Ovary (tissue), 7 donors: ENCODE data around the gene C21orf58.

GRCh38 chr21:45642326-45643326 is 899 bp upstream of the PCBP3 start:
- PRO-cap, 7 experiments: peak in 7 of 7 experiments; most common plus-strand start chr21:45642763 (in 1); most common minus-strand start chr21:45643034 (in 3)
- RAMPAGE, long total RNA, 2 experiments: no peak in any of the 2 experiments

DNA sequence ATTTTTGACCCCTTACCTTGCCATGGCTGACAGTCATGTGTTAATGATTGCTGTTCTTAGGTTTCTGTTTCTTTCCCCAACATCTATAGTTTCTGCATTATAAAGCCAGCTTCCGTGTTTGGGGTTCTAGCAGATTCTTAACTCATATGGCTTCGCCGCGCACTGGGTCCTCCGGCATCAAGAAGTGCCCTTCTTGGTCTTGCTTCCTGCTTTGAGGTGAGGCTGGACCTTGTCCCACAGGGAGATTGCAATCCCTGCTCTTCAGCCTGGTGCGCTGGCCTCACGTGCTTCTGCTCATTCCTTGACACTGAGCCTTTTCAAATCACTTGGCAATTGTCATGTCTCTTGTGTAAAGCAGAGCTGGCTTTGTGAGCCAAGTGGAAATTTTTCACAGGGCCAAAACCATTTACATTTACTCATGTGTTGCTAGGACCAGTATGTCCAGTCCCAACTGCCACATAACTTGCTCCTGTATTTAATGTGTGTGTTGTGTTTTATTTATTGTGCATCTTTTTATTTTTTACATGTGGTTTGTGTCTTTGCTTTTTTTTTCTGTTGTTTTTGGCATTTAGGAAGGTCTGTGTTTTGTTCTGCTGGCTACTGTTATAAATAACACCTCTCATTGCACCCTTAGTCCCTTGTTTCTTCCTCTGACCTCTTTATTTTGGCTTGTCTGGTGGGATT is 134.9 kb upstream of the COL6A1 start:
- PRO-cap, 7 experiments: no peak in any of the 7 experiments
- RAMPAGE, long total RNA, 2 experiments: no peak in any of the 2 experiments

GRCh38 chr21:45977815-45978086 is 3.8 kb upstream of the COL6A1 start:
- PRO-cap, 7 experiments: peak in 7 of 7 experiments; most common plus-strand start chr21:45977898 (in 2); most common minus-strand start chr21:45977948 (in 7)
- RAMPAGE, long total RNA, 2 experiments: no peak in any of the 2 experiments

GRCh38 chr21:45986348-45986825 is 4.8 kb downstream of the COL6A1 start:
- PRO-cap, 7 experiments: no peak in any of the 7 experiments
- RAMPAGE, long total RNA, 2 experiments: no peak in any of the 2 experiments

GRCh38 chr21:45986905-45987285 is 5.3 kb downstream of the COL6A1 start:
- PRO-cap, 7 experiments: no peak in any of the 7 experiments
- RAMPAGE, long total RNA, 2 experiments: start-site peak on the plus strand in 2 of 2 experiments, at chr21:45987161-45987175 at its widest, 115 to 118 reads per replicate

DNA sequence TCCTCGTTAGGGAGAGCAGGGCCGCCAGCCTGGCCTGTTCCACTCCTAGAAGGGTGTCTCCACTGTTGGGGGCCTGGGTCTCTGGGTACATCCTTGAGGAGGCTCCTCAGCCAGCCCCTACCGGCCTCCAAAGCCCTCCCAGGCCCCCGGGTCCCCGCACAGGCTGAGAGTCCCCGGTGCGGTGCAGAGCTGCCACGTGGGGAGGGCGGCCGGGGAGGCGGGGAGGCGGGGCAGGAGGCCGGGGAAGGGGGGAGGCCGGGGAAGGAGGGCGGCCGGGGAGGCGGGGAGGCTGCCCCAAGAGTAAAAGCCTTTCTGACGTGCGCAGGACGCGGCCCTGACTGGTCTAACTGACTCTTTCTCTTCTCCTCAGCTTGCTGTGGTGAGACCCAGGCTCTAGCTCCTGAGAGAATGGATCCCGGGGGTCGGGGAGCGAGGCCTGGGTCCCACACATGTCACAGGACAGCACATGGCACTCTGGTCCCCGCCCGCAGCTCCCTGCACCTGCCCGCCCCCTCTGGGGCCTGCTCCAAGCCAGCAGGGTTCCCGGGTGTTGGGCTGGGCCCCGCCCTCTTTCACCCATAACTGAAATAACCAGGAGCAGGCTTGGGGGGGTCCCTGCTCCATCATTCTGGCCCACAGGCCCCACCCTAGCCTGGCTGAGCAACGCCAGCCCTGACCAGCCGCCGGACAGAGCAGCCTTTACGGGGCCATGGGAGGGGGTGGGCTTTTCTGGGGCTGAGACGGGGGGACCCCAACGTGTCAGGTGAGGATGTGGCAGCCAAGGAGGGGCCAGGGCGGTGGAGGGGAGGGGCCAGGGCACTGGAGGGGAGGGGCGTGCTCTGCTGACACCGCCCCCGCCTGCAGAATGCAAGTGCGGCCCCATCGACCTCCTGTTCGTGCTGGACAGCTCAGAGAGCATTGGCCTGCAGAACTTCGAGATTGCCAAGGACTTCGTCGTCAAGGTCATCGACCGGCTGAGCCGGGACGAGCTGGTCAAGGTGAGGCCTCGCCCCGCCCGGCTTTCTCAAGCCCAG is 19.1 kb downstream of the COL6A1 start:
- PRO-cap, 7 experiments: peak in 2 of 7 experiments; most common plus-strand start position 315 of the sequence (in 1)
- RAMPAGE, long total RNA, 2 experiments: no peak in any of the 2 experiments

DNA sequence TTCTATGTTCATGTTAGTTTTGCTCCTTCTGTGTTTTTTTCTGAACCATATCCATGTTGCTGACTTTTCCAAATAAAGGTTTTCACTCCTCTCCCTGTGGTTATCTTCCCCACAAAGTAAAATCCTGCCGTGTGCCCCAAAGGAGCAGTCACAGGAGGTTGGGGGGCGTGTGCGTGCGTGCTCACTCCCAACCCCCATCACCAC is 23.3 kb downstream of the COL6A1 start:
- PRO-cap, 7 experiments: no peak in any of the 7 experiments
- RAMPAGE, long total RNA, 2 experiments: no peak in any of the 2 experiments

DNA sequence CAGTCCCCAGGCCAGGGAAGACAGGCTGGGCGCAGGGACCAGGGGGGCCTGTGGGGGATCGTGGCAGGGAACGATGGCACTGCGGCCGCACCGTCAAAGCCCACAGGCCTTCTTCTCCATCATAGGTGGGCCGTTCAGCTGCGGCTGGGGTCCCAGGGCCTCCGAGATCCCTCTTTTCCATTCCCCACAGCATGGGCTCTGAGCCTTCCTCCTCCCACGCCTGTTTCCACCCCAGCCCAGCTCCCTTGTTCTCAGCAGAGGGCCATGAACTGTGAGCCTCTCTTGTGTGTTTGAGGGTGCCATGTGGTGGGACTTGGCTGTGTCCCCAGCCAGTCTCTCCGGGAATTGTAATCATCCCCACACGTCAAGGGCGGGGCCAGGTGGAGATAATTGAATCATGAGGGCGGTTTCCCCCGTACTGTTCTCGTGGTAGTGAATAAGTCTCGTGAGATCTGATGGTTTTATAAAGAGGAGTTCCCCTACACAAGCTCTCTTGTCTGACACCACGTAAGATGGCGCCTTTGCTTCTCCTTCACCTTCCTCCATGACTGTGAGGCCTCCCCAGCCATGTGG is 57.3 kb upstream of the COL6A2 start:
- PRO-cap, 7 experiments: no peak in any of the 7 experiments
- RAMPAGE, long total RNA, 2 experiments: no peak in any of the 2 experiments

- PRO-cap, 7 experiments: no peak in any of the 7 experiments
- RAMPAGE, long total RNA, 2 experiments: no peak in any of the 2 experiments
These were observed 1.4 kb downstream of the SPATC1L start for GRCh38 chr21:46182815-46183358.

DNA sequence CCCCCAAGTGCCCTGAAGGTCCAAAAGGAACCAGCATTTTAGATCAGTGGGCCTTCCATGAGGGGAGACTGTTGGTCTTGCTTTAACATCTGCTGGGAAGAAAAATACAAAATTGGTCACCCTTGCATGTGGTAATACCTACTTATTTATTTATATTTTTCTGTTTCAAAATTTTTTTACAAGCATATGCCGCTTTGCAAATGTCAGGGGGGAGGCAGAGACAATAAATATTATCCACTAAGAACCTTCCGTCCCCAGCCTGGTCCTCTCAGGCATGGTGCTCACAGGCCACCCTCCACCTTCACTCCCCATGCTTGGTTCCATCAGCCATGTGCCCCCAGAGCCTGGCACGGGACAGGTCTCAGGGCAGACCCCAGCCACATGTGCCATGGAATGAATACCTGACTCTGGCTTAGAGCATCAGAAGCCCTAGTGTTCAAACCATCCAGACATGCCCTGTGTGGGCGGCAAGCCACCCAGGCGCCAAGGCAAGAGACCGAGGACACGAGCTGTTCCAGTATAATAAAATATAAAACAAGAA is 5.5 kb downstream of the LSS start:
- PRO-cap, 7 experiments: no peak in any of the 7 experiments
- RAMPAGE, long total RNA, 2 experiments: no peak in any of the 2 experiments

DNA sequence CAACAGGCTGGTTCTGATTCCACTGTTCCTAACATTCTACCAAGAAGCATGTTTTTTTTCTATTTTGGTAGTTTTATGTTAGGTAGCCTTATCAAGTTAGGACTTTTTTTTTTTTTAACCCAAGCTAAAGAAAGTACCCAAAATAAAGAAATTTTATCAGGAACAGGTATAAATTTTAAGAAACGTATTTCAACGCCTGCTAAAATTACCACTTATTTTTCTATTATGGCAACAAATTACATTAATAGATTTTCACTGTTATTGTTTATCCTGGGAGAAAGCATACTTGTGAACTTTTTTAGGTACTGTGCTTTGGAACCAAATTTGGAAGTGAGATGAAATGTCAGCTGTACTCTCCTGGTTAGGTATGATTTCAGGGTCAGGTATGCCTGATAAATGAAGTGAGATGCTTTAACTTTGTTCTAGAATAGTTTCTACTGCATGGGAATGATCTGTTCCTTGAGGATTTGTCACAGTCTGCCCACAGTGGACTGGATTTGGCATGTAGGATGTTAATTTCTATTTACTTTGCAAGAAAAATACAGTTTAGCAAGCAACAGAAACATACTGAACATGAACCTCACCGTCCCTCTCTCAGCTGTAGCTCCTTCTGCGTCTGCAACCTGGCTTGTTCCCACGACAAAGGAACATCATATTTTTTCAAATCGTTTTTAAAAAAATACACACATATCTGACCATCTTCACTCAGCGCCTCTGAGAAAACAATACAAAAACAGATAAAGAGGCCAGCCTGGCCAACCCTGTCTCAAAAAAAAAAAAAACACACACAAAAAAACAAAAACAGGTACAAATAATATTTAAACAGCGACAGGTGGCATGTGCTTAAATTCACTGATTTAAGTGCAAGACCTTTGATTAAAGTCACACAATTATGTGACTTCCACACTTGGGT is 13.9 kb upstream of the LSS start:
- PRO-cap, 7 experiments: no peak in any of the 7 experiments
- RAMPAGE, long total RNA, 2 experiments: no peak in any of the 2 experiments

GRCh38 chr21:46323365-46323950 is at the start of gene C21orf58:
TSS of gene C21orf58 (minus strand) at chr21:46323870.
- PRO-cap, 7 experiments: peak in 7 of 7 experiments; most common minus-strand start chr21:46323870 (in 7)
- RAMPAGE, long total RNA, 2 experiments: no peak in any of the 2 experiments

DNA sequence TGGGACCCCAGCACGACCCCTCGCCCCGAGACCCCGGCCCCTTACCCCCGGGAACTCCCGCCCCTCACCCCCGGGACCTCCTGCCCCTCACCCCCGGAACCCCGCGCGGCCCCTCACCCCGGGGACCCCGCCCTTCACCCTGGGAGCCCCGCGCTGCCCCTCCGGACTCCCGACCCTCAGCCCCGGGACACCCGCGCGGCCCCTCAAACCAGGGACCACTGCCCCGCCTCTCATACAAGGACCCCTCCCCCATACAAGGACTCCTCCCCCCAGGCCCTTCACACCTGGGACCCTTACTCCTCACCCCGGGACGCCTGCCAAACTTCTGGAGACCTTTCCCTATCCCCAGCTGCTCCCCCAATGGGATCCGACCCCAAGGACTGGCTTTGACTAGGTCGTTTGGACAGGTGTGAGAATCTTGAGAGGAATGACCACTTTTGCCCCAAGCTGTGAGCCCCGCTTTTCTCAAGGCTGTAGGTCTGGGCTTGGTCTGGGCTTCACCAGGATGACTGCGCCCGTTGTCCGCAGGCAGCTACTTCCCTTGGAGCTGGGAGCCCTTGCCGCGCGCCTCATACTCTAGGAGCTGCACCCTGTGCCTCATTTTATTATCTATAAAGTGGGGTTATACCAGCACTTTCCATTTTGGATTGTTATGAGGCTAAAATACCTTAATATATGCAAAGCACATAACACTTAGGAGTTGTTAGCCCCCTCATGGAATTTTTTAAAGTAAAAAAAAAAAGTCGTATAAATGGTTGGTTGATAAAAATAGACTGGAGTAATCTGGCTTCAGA is 972 bp downstream of the DIP2A start:
- PRO-cap, 7 experiments: peak in 1 of 7 experiments; most common minus-strand start position 511 of the sequence (in 1)
- RAMPAGE, long total RNA, 2 experiments: no peak in any of the 2 experiments

DNA sequence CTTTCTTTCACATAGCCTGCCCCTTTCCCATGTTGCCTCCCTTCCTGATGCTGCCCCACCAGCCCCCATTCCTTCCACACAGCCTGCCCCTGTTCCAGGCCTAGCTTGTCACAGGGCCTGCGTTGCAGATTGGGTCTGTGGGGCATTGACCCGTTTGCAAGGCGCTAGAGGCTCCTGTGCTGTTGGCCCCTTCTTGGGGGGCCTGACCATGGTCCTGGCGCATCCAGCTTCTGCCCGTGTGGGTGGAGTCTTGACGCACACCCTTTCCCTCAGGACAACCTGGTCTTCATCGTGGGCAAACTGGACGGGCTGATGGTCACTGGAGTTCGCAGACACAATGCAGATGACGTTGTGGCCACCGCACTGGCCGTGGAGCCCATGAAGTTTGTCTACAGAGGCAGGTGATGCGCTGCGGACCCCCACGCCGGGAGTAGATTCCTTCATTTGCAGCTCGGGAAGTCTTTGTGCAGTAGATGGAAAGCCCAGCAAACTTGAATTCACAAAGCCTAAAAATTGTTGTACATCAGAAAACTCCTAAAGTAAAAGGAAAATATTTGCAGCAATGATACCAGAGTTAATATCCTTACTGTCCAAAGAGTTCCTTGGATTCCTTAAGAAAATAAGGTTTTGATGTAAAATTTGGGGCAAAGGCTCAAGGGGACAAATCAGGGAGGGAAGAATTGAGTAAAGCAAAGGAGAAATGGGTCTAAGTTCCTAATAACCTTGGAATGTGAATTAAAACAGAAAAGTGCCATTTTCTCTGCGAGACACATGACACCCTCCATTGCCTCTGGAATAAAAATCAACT is 58.0 kb downstream of the S100B start:
- PRO-cap, 7 experiments: no peak in any of the 7 experiments
- RAMPAGE, long total RNA, 2 experiments: no peak in any of the 2 experiments

- PRO-cap, 7 experiments: no peak in any of the 7 experiments
- RAMPAGE, long total RNA, 2 experiments: no peak in any of the 2 experiments
These were observed 56.1 kb downstream of the S100B start for GRCh38 chr21:46548522-46549391.

DNA sequence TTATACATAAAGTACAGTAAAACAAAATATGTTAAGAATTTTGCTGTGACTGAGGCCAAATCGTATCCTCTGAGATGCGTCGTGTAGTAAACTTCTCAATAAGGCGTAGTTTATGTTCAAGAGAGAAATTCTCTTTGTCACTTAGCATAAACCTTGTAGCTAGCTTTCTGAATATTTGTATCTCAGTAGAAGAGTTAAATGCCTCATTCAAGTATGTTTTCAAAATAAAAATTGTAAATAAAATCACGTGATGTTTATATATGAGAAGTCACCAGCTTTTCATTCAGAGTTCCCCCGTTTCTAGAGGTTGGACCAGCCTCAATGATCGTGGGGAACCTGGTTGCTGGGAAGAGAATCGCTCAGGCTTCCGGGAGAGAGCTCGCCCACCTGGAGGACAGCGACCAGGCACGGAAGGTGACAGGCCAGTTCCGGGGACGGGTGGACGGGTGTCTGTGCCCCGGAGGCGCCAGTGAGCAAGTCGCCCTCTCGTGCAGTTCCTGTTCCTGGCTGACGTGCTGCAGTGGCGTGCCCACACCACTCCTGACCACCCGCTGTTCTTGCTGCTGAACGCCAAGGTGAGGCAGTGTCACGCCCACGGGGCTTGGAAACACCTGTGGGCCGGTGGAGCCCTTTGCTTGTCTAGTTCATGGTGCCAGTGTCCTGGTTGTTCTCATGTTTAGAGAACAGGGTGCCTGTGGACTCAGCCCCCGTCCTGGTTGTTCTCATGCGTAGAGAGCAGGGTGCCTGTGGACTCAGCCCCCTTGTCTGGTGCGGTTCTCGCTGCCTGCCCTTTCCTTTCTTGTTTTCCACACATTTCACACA is 53.3 kb downstream of the S100B start:
- PRO-cap, 7 experiments: no peak in any of the 7 experiments
- RAMPAGE, long total RNA, 2 experiments: no peak in any of the 2 experiments

GRCh38 chr21:46699184-46699530 is 63.7 kb downstream of the PRMT2 start:
- PRO-cap, 7 experiments: peak in 3 of 7 experiments; most common plus-strand start chr21:46699249 (in 3)
- RAMPAGE, long total RNA, 2 experiments: no peak in any of the 2 experiments